Measurements from ENCODE around the genes KCNH5, ZBTB1 and PPP1R36.

GRCh38 chr14:63045255-63046390 lies at the start of gene KCNH5:
Gene KCNH5 (minus strand): TSS chr14:63045458.
- RRBS: 3% methylated on average over 41 of the region's 108 CpGs

- RRBS: no CpG with 5 or more reads among the region's 1 CpG
Observed at GRCh38 chr14:63177783-63178363, 26.4 kb upstream of the RHOJ start.

DNA sequence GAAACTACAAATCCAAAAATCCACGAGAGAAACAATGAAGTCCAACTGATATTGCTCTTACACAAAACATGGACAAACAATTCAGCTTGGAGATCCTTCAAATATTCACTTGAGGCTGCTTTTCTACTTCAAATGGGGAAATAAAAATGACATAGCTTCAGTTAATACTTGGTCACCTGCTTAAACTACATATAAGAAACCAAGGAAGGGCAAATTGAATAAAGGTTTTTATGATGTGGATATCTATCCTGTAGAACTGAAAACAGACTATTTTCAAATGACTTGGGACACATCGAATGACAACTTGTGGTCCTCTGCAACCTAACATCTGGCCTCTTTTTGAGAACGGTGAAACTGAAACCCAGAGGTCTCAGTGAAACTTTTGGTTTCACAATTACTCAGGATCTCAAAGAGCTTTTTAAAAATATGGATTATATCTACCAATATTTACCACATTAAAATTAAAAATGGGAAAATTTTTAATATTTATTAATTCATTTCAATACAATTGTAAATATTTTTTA lies 65.2 kb downstream of the PPP2R5E start:
- RRBS: no CpG with 5 or more reads among the region's 3 CpGs

DNA sequence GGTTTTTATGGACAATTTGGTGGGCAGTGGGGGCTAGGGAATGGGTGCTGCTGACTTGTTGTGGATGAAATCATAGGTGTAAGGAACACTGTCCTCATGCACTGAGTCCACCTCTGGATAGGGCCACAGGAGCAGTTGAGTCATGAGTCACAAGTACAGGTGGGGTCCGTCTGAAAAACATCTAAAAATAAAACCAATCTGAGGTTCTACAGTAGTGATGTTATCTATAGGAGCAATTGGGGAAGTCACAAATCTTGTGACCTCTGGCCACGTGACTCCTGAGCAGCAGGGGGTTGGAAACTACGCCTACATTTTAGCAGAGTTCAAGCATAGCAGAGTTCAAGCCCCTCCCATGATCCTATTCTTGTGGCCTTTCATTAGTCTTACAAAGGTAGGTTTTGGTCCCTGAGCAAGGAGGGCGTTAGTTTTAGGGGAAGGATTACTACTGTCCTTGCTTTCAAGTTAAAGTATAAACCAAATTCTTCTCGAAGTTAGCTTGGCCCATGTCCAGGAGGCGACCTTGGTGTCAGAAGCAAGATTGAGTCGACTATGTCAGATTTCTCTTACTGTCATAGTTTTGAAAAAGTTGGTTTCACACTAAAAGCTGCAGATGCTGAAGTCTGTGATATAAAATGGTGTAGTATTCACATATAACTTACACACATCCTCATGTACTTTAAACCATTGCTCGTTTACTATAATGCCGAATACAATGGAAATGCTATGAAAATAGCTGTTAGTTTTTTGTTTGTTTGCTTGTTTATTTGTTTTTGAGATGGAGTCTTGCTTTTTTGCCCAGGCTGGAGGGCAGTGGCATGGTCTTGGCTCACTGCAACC lies 18.3 kb upstream of the SGPP1 start:
- RRBS: no CpG with 5 or more reads among the region's 9 CpGs

GRCh38 chr14:63900096-63900459 lies 47.3 kb downstream of the SYNE2 start:
- RRBS: no CpG with 5 or more reads among the region's 2 CpGs

GRCh38 chr14:64060602-64061099 lies 207.8 kb downstream of the SYNE2 start:
- RRBS: no CpG with 5 or more reads among the region's 5 CpGs

DNA sequence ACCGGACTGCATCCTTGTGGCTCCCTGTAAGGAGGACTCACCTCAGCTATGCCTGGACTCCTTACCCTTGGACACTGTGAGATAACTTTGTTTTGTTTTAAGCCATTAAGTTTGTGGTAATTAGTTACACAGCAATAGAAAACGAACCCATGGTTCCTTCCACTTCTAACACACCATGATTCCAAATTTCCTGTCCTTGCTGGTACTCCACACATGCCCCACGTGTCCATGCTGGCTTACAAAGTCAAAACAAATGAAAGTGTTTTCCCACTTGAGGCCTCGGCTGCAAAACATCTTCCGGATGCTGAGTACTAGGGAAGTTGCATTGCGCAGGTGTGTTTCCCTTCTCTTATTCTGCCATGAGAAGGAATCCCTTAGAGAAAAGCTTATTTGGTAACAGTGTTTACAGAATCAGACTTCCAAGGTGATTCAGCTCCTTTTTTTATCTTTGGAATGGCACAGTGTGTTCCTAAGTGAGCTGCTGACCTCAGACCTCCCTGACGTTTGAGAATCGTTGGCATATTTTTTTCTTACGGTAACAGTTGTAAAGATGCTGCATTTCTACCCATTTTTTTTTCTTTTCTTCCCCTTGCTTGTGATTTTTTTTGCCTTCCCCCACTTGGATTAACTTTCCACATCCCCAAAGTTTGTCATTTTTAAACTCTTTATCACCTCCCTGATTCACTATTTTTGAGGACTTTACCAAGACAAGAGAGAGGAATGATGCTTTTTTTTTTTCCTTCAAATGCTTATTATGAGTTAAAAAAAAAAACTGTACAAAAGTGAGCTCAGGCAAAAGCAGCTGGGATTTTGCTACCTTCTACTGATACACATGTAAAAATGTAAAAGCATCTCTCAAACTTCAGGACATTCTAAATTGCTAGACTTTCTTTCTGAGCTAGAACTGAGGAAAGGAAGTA lies 211.3 kb downstream of the ESR2 start:
- RRBS: no CpG with 5 or more reads among the region's 9 CpGs

DNA sequence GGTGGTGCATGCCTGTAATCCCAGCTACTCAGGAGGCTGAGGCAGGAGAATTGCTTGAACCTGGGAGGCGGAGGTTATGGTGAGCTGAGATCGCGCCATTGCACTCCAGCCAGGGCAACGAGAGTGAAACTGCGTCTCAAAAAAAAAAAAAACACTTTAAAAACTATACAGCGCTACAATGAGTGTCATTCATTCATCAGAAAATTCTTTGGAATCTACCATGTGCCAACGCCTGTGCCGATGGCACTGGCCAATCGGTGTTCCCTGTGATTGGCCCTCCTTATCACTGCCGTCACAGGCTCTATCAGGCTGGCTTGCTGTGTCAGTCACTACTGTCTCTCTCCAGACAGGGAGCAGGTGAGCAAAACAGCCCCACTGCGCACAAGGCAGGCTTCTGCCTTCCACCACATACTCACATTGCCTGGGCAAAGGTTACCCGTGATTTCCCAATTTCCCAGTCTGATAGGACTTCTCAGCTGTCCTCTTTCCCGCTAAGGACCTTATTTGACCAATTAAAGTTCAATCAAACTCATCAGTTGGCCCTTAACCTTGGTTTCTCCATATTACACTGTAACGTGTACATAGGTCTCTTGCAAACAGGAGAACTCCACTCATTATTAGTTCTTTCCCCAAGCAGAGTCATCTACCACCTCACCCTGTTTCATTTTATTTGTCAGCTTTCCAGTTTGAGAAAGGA lies 171.1 kb downstream of the ESR2 start:
- RRBS: no CpG with 5 or more reads among the region's 14 CpGs

- RRBS: no CpG with 5 or more reads among the region's 12 CpGs
Observed at GRCh38 chr14:64195303-64196136, 98.7 kb downstream of the ESR2 start.

- RRBS: 0% methylated on average over 2 of the region's 17 CpGs
Observed at GRCh38 chr14:64503142-64503375, 579 bp downstream of the ZBTB25 start.

GRCh38 chr14:64504498-64504933 lies at the start of gene ZBTB1:
Gene ZBTB1 (plus strand): TSS chr14:64504770.
- RRBS: no CpG with 5 or more reads among the region's 54 CpGs

GRCh38 chr14:64549595-64550772 lies at the start of gene PPP1R36:
Gene PPP1R36 (plus strand): TSS chr14:64549961.
- RRBS: 7% methylated on average over 26 of the region's 58 CpGs

GRCh38 chr14:64705815-64706307 lies 1.6 kb downstream of the PLEKHG3 start:
- RRBS: no CpG with 5 or more reads among the region's 5 CpGs

DNA sequence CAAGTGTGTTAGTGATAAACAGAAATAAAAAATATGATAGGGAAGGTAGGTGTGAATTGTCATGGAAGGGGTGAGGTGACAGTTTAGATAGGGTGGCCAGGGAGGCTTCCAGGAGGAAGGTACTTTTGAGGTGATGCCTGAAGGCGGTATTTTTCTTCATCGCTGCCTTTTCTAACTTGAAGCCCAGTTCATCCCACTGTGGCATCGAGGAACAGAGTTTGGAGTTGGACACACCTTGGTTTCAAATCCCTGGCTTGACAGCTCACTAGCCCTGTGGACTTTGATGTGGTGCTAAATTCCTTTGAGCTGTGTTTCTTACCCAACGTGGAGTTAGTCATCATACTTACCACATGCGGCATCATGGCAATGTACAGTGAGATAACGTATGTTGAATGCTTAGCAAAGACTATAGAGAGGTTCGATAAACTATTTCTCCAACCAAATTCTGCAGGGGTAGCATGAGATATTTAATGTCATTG lies 3.4 kb downstream of the PLEKHG3 start:
- RRBS: no CpG with 5 or more reads among the region's 7 CpGs

- RRBS: no CpG with 5 or more reads among the region's 17 CpGs
Observed at GRCh38 chr14:64721320-64722282, 17.4 kb downstream of the PLEKHG3 start.

DNA sequence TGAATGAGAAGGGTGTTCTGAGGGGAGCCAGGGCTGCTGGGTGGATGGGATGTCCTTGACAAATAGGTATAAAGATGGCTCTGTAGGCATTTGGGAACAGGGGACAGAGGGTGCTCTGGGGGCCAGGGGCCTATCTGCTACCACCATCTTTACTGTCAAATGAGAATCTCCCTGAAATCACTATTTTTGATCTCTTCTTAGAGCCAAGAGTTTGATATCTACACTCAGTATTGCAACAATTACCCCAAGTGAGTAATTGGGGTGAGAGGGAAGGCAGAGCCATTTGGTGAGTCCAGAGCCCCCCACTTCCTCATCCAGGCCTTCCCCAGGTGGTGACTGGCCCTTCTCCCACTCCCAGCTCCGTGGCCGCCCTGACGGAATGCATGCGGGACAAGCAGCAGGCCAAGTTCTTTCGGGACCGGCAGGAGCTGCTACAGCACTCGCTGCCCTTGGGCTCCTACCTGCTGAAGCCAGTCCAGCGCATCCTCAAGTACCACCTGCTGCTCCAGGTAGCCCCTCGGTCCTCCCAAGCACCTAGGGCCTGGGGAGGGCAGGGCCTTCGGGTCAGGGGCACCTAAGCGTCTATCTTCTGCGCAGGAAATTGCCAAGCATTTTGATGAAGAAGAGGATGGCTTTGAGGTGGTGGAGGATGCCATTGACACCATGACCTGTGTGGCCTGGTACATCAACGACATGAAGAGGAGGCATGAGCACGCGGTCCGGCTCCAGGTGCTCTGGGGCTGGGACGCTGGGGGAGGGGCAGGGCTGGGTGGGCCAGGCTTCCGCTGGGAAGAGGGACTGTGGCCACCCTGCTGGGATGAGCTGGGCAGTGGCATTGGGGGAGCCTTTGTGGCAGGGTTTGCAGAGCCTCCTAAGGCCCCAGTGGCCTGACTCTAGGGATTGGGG lies 26.5 kb downstream of the PLEKHG3 start:
- RRBS: no CpG with 5 or more reads among the region's 18 CpGs

DNA sequence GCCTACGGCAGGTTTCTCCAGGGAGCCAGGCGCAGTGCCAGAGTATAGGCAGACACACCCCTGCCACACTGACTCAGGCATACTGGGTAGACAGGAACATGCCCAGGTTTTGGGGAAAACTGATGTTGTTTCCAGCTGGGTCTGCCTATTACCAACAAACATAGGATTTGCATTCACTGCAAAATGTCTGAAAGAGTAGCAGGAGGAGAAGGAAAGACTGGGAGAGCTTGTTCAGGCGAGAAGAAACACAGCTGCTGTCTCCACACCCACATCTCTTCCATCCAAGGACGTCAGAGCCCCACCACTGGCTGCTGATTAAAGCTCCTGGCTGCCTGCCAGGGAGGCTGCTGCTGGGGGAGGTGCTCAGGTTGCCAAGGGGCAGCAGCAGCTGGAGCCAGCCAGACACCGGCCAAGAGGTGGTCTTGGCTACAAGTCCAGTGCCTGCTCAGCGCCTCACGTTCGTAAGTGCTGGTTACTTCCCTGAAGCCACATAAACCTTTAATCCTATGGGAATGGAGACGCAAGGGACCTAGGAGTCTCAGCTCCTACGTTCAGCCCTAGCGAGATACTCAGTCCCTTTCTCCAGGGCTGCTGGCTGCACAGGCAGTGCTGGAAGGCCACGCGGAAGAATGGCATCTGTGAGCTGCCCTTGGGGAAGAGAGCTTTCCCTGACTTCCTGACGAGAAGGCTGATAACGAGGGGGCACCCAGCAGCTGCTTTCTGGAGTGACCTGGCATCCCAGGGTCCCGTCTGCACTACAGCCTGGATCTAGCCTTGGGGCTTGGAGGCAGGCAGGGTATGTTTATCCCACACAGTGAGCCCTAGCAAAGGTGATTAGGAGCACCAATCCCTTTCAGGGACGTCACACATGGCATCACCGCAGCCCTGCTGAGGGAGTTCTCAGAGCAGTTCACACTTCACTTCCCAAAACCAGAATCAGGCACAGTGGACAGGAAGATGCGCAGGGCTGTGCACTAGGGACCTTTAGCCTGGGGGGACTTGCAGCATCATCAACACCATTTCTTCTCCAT lies 58.2 kb downstream of the PLEKHG3 start:
- RRBS: no CpG with 5 or more reads among the region's 19 CpGs

DNA sequence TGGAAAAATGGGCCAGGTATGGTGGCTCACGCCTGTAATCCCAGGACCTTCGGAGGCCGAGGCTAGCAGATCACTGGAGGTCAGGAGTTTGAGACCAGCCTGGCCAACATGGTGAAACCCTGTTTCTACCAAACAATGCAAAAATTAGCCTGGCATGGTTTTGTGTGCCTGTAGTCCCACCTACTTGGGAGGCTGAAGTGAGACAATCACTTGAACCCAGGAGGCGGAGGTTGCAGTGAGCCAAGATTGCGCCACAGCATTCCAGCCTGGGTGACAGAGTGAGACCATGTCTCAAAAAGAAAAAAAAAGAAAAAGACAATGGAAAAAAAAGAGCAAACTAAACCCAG lies 5.3 kb downstream of the CHURC1 start:
- RRBS: no CpG with 5 or more reads among the region's 5 CpGs

GRCh38 chr14:64943266-64943707 lies 742 bp upstream of the GPX2 start:
- RRBS: no CpG with 5 or more reads among the region's 4 CpGs